NCI-H460 (cell line): ENCODE measurements around a stretch of chr3.

DNA sequence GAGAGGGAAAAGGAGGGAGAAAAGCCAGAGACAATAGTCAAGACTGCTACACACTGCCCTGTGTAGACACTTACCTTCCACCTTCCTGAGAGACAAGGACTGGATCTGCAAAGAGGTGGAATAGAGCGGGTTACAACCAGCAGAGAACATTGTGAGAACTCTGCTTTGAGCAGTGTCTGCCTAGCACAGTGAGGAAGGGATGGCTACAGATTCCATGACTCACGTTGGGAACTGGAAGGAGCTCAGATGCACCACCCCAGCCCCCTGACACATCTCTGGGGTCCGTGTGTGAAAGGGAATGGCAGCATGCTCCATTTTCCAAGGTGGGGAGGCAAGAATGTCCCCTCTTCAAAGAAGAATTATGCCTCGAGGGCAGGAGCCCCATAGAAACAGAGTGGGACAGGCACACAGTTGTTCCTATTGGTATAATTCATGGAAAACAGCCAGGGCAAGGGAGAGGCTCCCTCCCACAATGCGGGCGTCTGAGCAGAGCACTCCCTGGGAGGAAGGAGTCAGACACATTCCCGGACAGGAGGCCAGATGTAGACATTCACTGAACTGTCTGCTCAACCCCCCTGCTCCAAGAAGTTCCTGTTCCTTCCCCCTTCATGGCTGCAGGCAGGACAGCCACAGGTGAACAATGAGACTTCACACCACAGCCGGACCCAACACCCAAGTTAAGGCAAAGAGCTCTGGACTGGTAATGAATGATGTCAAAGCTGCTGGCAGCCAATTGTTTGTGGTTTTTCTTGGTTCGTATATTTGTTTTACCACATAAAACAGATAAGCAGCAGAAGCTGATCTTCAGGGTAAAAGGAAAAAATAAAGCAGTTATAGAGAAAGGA is 33.5 kb downstream of the DZIP1L start:
RAMPAGE:
- cytosol, long total RNA, result no peak
- long total RNA, result no peak
- nucleus, long total RNA, result no peak

RAMPAGE:
- cytosol, long total RNA, result no peak
- long total RNA, result no peak
- nucleus, long total RNA, result no peak
Measured at GRCh38 chr3:138113312-138113765, 2.1 kb downstream of the DZIP1L start.

DNA sequence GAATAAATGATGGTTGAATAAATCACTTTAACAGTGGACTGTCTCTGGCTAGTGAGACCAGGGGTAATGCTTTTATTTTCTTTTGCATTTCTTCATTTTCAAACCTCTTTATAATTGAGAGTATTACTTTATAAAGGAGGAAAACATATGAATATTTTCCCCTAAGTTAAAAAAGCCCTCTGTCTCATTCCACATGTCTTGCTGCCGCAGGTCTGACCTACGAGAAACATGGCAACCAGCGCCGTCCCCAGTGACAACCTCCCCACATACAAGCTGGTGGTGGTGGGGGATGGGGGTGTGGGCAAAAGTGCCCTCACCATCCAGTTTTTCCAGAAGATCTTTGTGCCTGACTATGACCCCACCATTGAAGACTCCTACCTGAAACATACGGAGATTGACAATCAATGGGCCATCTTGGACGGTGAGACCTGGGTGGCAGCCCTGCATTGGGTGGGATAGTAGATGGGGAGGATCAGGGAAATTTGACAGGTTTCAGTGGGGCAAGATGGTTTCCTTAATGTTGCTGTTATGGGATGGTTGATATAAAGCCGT is 24.4 kb downstream of the MRAS start:
RAMPAGE:
- cytosol, long total RNA, result no peak
- long total RNA, result no peak
- nucleus, long total RNA, result no peak

RAMPAGE:
- cytosol, long total RNA, result no peak
- long total RNA, result no peak
- nucleus, long total RNA, result no peak
Measured at GRCh38 chr3:138408880-138409079, 25.6 kb upstream of the ESYT3 start.

DNA sequence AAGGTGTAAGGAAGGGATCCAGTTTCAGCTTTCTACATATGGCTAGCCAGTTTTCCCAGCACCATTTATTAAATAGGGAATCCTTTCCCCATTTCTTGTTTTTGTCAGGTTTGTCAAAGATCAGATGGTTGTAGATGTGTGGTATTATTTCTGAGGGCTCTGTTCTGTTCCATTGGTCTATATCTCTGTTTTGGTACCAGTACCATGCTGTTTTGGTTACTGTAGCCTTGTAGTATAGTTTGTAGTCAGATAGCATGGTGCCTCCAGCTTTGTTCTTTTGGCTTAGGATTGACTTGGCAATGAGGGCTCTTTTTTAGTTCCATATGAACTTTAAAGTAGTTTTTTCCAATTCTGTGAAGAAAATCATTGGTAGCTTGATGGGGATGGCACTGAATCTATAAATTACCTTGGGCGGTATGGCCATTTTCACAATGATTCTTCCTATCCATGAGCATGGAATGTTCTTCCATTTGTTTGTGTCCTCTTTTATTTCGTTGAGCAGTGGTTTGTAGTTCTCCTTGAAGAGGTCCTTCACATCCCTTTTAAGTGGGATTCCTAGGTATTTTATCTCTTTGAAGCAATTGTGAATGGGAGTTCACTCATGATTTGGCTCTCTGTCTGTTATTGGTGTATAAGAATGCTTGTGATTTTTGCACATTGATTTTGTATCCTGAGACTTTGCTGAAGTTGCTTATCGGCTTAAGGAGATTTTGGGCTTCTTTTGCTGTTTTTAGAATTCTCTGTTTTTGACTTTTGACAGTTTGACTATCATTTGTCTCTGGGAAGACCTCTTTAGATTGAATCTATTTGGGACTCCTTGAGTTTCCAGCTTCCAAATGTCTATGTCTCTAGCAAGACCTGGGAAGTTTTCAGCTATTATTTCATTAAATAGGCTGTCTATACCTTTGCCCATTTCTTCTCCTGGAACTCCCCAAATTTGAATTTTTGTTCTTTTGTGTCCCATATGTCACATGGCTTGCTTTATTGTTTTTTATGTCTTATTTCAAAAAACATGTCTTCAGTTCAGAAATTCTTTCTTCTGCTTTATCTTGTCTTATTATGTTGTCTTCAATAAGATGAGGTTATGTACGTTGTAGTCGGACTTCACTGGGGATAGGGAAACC is 39.8 kb downstream of the FAIM start:
RAMPAGE:
- cytosol, long total RNA, result no peak
- long total RNA, result no peak
- nucleus, long total RNA, result no peak

DNA sequence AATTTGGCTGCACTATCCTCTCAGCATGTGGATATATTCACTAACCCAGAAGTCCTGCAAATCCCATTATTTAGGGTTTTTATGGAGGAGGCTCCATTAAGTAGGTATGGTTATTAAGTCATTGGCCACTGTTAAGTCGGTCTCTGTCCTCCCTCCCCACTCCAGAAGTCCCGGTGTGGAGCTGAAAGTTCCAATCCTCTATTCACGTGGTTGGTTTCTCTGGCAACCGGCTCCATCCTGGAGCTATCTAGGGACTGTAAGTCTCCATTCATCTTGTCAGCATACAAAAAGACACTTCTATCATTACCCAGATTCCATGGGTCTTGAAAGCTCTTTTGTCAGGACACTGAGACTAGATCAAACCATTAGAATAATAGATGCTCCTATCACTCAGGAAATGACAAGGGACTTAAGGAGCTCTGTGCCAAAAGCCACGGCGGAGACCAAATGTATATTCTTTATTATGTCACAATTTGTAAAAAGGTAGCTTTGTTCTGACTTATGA is 110.3 kb downstream of the PIK3CB start:
RAMPAGE:
- cytosol, long total RNA, result no peak
- long total RNA, result no peak
- nucleus, long total RNA, result no peak

GRCh38 chr3:138744635-138745290 is 90.0 kb downstream of the PIK3CB start:
RAMPAGE:
- cytosol, long total RNA, result no peak
- long total RNA, result no peak
- nucleus, long total RNA, result no peak

DNA sequence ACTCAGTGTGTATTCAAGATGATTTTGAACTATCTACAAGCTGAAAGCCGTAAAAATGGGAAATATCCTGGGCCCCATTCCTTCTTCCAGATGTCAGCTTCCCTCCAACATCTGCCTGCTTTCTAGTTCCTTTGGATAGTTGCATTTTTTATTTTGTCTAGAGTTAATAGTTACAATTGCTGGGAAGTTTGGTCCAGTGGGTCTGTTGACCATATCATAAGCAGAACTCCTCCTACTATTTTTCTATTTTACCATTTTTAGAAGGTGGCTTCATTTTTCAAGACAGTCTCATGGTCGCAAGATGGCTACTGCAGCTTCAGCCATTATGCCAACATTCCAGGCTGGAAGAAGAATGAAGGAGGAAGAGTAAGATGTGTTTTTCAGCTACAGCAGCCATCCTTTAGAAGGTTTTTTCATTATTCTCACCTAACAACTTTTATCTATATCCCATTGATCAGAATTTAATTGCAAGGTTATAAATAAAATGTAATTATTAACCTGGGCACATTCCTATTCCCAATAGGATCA is 127.4 kb upstream of the MRPS22 start:
RAMPAGE:
- cytosol, long total RNA, result no peak
- long total RNA, result no peak
- nucleus, long total RNA, result no peak

DNA sequence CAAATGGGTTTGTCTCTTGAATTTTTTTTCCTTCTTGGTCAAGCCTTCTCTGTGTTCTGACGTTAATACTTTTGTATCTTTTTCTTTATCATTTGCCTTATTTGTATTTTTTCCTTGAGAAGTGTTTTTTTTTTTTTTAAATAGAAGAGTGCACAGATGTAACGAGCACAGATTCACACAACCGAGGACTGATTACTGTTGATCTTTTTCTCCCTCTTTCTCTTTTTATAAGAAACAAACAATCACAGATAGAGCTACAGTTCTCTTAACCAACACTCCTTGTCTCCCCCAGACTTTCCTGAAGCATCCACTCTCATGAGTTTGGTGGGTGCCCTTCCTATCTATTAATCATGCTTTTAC is 104.5 kb upstream of the MRPS22 start:
RAMPAGE:
- cytosol, long total RNA, result no peak
- long total RNA, result no peak
- nucleus, long total RNA, result no peak

DNA sequence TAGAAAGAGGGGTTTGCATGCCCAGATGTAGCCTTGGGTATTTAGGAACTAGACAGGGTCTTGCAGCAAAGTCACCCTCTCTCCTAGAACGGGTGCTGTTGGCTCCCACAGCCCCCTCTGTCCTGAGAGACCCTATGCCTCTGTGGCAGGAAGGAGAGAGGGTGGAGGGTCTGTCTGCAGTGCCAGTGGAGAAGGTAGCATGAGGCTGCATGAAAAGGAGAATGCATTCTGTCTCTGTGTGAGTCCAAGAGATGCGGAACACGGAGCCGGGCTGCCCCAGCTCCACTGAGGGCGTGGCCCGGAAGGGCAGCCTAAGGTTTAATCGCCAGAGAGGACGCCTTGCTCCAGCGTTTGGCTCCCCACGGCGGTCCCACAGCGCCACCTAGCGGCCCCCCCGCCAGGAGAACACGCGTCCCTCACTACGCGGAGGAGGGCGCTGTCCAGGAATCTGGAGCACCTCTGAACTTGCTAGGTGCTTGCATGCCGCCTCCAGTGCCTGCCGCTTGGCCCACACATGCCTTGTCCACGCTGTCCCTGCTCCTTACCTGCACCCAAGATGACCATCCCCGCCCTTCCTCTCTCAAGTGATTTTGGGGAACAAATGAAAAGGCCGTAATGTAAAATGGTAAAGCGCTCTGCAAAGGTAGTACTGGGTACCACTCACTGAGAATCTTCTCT is 14.5 kb upstream of the MRPS22 start:
RAMPAGE:
- cytosol, long total RNA, result no peak
- long total RNA, result no peak
- nucleus, long total RNA, result no peak

DNA sequence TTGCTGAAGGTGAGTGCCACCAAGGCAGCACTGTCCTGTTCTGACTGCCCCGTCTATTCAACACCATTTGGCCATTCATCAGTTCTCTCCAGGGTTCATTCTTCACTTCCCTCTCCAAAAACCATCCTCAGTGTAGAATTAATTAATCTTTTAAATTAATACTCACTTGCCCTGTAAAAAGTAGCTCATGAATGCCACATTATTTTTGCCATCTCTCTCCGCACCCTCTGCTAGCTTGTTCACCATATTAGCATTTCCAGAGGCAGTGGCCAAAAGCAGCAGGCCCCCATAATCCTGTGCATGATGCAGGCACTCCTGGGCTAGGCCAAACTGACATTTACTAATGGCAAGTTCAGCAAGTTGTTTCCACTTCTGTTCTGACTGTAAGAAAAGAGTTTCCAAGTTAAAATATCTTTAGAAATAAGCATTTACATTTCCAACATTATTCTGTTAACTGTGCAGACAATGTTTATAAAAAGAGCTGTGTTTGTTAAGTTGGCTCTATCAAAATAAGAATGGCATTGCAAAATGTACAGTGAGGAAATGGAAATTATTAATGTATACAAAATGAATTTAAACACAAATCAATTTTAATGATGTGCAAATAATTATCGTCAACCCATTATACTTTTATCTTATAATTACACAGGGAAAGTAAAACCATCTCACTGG is 17.2 kb downstream of the MRPS22 start:
RAMPAGE:
- cytosol, long total RNA, result no peak
- long total RNA, result no peak
- nucleus, long total RNA, result no peak

GRCh38 chr3:139473096-139473606 is 3.2 kb downstream of the RBP2 start:
RAMPAGE:
- cytosol, long total RNA, result no peak
- long total RNA, result no peak
- nucleus, long total RNA, result no peak

RAMPAGE:
- cytosol, long total RNA, result no peak
- long total RNA, result no peak
- nucleus, long total RNA, result no peak
Measured at GRCh38 chr3:139477675-139478267, 1.5 kb upstream of the RBP2 start.

DNA sequence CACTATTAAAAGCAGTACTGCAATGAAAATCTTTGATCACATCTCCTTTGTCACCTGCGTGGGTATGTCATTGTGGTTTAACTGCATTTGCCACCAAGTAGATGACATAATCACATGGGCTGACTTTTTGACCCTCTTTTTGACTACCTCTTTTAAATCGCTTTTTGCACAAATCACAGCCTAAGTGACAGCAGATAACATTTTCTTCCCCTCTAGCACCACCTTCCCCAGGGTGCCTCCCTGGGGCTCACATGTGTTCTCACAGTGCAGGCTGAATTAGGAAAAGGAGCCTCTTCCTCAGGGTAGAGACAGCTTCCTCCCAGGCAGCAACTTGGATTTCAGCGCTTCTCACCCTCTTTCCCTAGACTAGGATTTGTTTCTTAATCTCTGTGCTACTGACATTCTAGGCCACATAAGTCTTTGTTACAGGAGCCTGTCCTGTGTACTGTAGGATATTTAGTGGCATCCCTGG is 1.2 kb upstream of the RBP1 start:
RAMPAGE:
- cytosol, long total RNA, result no peak
- long total RNA, result no peak
- nucleus, long total RNA, result no peak

RAMPAGE:
- cytosol, long total RNA, result no peak
- long total RNA, result no peak
- nucleus, long total RNA, result no peak
Measured at GRCh38 chr3:139548409-139549543, 9.2 kb upstream of the RBP1 start.

RAMPAGE:
- cytosol, long total RNA, result no peak
- long total RNA, result no peak
- nucleus, long total RNA, result no peak
Measured at GRCh38 chr3:140310209-140310643, 367.6 kb upstream of the TRIM42 start.

GRCh38 chr3:141116689-141117198 is 65.6 kb downstream of the SPSB4 start:
RAMPAGE:
- cytosol, long total RNA, result no peak
- long total RNA, result no peak
- nucleus, long total RNA, result no peak

DNA sequence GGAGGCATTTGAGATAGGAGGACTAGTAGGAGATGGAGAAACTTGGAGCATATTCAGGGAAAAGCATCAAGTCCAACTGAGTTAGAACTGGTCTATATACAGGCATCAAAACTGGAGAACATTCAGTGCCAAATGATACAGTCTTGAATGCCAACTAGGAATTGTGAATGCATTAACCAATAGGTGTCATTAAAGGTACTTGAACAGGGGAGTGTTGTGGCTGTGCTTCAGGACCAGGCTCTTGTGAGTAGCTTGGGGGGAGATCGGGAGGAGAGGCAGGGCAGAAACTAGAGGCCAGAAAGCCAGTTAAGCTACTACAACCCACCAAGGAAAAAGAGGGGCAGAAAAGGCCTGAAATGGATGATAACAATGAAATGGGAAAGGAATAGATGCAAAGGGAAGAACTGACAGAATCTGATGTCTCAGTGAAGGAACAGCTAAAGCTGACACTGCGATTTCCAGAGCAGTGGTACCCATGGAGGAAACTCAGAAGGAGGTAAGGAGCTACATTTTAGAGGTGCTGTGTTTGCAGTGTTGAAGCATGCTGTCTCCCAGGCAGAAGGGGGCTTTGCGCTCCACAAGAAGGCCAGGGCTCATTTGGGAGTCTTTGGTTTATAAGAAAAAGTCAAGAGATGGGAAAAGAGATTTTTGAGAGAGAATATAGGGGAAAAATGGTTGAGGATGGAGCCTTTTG is 37.8 kb downstream of the ZBTB38 start:
RAMPAGE:
- cytosol, long total RNA, result no peak
- long total RNA, result no peak
- nucleus, long total RNA, result start-site peak on the plus strand centred at position 229 of the sequence, 536 bp wide, 46 and 12 reads in 2 replicates

GRCh38 chr3:141441109-141441872 is 45.5 kb upstream of the RASA2 start:
RAMPAGE:
- cytosol, long total RNA, result no peak
- long total RNA, result no peak
- nucleus, long total RNA, result no peak

GRCh38 chr3:141454861-141455395 is 31.9 kb upstream of the RASA2 start:
RAMPAGE:
- cytosol, long total RNA, result no peak
- long total RNA, result no peak
- nucleus, long total RNA, result no peak